ENCODE results near the genes FOLH1, OR4A15 and OR5I1.

GRCh38 chr11:47525970-47526573, 26.9 kb downstream of the CELF1 start:
- PRO-cap, 2 experiments: no peak in any of the 2 experiments

DNA sequence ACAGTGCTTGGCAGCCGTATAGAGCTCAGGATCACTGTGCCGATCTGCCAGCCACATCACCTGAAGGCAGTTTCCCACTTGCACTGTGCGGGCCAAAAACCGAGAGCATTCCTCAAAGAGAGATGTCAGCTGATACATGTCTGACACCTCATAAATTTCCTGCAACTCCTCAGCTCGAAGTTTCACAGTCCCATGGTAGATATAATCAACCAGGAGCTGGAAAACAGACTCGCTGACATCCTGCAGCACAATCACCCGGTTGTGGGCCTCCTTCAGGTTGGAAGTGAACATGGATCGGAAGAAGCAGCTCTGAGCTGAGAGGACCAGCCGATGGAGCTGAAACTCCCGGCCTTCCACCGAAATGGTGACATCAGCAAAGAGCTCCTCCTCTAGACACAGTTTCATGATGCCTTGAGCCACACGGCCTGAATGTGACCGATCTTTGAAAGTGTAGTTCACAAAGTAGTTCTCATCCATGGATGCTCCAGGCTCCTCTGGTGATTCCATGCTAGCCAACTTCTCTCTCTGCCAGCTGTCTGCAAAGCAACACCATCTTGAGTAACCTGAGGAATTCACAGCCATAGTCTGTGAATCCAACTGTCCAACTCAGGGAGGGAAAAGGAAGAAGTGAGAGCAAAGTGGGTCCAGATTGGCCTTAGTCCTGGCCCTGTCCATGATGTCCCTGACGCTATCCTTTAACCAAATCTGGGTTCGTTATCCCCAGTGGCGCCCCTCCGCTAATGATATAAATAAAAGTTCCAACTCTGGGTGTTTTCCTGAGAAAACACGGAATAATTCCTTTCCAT, 1.1 kb downstream of the KBTBD4 start:
- PRO-cap, 2 experiments: no peak in any of the 2 experiments

DNA sequence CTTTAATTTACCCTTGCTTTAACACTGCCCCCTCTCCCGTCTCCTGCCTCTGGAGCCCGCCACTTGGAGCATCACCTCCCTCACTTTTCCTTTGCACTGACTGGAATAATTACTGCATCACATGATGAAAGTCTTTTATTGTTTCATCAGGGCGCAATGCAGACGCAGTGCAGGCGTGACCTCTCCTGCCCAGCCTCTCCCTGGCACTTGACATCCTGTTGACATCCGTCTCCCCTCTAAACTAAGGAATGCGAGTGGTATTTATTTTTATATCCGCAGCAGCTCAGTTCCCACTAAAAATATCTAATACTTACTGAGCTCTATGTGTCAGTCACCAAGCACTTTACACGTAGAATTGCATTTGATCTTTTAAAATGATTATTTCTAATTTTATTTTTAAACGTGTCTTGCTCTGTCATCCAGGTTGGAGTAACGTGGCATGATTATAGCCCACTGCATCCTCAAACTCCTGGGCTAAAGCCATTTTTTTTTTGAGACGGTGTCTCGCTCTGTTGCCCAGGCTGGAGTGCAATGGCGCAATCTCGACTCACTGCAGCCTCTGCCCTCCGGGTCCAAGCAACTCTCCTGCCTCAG, 1.3 kb upstream of the FNBP4 start:
- PRO-cap, 2 experiments: peak in 2 of 2 experiments; most common plus-strand start position 206 of the sequence (in 1); most common minus-strand start position 98 of the sequence (in 2)

- PRO-cap, 2 experiments: no peak in any of the 2 experiments
Observed at GRCh38 chr11:47920305-47920907, 60.0 kb upstream of the PTPRJ start.

DNA sequence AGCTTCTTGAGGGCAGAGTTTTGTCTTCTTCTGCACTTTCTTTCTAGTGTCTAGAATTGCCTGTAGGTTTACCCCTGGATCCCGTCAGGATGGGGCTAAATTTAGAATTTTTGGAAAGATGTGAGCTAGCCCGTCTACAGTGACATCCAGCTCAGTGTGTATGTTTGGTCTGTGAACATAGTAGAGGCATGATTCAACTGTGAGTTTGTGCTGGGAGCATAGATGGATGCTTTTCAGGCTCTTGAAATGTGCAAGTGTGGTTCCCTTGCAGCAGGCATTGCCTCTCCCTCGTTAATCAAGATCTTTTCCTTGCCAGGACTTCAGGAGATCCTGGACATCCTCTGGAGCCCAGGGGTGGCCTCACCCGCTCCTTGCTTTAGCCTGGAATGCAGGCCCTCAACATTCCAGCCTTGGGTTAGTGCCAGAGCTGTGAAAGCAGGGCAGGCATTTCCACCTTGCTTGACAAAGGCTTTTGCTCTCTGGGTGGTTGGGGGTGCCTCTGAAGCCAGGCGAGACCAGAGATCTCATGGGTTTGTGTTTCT, 71.8 kb downstream of the PTPRJ start:
- PRO-cap, 2 experiments: no peak in any of the 2 experiments

GRCh38 chr11:48062540-48063035, 82.2 kb downstream of the PTPRJ start:
- PRO-cap, 2 experiments: no peak in any of the 2 experiments

GRCh38 chr11:48102729-48103352, 113.8 kb upstream of the OR4B1 start:
- PRO-cap, 2 experiments: no peak in any of the 2 experiments

GRCh38 chr11:48106902-48107802, 109.5 kb upstream of the OR4B1 start:
- PRO-cap, 2 experiments: no peak in any of the 2 experiments

DNA sequence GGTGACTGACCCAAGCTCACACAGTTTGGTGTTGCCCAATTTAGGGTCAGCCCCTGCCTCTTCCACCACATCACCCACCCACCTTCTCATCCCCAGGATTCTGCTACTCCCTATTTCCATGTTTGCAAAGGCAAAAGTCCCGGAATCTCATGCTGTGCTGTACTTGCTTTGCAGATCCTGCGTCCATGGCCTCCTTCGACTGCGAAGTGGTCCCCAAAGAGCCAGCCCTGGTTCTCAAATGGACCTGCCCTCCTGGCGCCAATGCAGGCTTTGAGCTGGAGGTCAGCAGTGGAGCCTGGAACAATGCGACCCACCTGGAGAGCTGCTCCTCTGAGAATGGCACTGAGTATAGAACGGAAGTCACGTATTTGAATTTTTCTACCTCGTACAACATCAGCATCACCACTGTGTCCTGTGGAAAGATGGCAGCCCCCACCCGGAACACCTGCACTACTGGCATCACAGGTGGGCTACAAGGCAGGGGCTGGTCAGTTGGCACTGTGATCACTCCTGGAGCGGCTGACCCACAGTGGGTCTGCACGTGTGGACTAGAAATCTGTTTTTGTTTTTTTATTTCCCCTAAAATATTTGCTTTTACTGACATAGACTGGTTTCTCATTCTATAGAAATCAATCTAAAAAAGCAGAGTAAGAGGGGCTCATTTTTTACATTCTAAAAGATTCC, 77.2 kb upstream of the OR4B1 start:
- PRO-cap, 2 experiments: no peak in any of the 2 experiments

DNA sequence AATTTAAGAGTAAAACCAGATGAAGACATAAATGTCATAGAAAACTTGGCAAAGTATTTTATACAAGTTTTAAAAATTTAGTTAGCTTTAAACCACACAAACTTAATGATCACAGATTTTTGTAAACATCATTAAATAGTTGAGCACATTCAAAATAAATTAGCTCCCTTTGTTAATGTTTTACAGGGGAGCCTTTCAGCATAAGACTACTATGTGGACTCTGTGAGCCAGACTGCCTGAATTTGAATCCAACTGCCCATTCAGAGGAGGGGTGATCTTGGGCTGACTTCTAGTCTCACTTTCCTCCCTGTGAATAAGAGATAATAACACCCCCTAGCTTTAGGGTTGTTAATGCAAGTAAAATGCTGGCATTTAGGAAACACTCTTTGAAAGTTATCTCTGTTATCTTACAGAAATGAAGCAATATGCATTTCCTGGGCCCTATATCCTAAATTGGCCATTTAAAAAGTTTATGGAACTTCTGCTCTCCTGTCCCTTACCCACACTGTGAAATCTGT, 23.7 kb downstream of the FOLH1 start:
- PRO-cap, 2 experiments: no peak in any of the 2 experiments

GRCh38 chr11:49207840-49208881, at the start of gene FOLH1:
TSS of gene FOLH1 (minus strand) at chr11:49208602.
- PRO-cap, 2 experiments: no peak in any of the 2 experiments

DNA sequence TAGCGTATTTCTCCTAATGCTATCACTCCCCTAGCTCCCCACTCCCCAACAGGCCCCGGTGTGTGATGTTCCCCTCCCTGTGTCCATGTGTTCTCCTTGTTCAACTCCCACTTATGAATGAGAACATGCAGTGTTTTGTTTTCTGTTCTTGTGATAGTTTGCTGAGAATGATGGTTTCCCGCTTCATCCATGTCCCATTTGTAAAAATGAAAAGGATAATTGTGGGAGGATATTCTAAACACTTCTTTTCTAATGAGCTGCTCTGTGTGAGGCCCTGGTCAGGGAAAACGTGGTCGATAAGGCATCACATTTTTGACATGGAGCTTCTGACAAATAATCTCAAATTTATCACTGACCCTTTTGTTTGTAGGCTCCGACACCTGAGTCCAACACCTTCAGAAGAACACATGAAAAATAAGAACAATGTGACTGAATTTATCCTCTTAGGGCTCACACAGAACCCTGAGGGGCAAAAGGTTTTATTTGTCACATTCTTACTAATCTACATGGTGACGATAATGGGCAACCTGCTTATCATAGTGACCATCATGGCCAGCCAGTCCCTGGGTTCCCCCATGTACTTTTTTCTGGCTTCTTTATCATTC, at the start of gene OR4A15:
Gene OR4A15, plus strand, starts transcription at position 408 of the 605 bp plus-strand sequence.
- PRO-cap, 2 experiments: no peak in any of the 2 experiments

DNA sequence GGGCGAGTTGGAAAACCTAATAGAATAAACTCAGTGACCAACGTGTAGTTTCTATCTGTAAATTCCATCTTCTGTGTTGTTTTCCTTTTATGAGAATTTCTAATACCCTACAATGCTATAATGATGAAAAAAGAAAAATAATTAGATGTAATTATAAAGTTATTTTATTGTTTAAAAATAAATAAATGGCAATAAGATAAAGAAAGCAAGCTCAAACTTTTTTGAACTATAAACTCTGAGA, at the start of gene OR5I1:
Gene OR5I1, minus strand, starts transcription at position 68 of the 241 bp plus-strand sequence.
- PRO-cap, 2 experiments: no peak in any of the 2 experiments

DNA sequence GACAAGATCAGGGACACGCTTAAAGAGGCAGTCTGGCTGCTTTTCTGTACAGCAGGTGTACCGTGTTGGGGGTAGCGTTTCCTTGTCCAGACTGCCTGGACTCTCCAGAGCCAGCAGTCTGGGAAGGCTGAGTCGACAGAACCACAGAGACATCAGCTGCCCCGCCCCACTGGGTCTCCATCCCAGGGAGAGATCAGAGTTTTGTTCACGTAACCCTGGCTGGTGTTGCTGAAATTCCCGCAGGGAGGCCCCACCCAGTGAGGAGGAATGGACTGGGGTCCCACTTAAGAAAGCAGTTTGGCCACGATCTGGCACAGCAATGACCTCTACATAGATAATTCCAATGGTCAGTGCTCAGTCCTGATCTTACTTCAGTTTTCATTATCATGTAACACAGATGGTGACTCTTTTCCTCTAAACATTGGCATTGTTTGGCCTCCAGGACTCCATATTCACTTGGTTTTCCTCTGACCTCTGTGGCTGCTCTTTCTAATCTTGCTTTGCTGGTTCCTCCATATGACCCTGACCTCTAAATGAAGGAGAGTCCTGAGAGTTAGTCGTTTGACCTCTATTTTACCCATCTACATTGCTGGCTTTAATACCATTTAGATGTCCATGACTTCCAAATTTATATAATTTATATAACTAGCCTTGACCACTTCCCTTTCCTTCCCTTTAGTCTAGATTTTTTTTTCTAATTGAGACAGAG, 89.6 kb upstream of the LRRC55 start:
- PRO-cap, 2 experiments: no peak in any of the 2 experiments

DNA sequence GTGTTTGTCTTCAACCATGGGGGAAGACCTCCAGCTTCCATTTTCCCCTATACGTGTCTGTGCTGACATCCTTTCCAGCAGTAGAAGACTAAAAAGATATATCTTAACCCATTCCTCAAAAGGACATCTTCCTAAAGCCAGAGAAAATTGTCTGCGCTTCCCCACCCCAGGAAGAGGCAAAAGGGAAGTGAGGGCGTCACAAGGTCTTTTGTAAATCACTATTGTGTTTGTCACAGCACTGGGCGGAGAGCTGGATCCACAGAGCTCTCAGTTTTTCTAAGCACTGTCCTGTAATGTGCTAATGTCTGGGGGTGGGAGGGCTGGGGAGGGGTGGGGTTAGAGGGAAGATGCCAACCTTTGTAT, 9.5 kb downstream of the LRRC55 start:
- PRO-cap, 2 experiments: no peak in any of the 2 experiments

GRCh38 chr11:57277195-57277652, 40.2 kb upstream of the APLNR start:
- PRO-cap, 2 experiments: no peak in any of the 2 experiments

DNA sequence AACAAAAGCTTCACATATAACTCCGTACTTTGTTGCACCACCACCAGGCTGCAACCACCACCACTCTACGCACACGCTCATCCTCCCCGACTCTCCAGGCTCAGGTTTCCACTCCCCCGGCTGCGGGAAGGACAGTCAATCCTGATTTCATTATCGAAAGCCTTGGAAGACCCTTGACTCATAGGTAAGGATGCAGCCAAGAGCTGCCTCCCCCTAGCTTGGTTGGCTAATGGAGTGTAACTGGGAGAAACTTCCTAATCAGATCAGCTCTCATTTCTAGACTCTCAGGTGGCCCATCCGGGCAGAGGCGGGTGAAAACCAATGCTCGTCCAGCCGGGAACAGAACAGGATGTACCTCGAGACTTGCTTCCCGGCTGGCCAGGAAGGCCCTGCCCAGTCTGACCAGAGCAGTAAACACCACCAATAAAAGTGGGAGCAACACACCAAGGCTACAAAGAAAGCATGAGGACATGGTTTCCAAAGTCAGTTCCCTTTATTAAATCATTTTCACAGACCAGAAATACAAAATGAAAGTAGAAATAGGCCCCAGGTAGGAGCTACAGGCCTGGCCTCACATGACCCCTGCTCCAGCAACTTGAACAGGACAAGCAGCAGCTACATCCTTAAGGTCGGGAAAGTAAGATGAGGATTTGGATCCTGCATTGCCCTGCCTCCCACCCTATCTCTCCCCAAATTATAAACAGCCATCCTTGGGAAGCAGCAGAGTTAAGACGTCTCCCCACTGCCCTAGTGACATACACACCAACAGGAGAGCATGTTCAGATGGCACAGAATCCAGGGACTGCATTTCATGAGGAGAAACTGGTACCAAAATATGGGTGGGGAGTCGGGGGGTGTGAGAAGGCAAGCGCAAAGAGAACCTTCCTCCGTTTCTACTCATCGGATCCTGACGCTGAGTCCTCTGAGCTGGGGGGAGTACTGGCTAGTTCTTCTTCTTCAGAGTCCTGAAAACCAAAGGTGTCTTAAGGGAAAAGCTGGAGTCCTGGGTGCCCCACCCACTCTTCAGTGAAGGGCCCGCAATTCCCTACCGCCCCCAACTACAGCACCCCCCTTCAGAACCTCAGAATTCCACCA, 1.1 kb upstream of the TNKS1BP1 start:
- PRO-cap, 2 experiments: peak in 1 of 2 experiments; most common plus-strand start position 426 of the sequence (in 1); most common minus-strand start position 341 of the sequence (in 1)

DNA sequence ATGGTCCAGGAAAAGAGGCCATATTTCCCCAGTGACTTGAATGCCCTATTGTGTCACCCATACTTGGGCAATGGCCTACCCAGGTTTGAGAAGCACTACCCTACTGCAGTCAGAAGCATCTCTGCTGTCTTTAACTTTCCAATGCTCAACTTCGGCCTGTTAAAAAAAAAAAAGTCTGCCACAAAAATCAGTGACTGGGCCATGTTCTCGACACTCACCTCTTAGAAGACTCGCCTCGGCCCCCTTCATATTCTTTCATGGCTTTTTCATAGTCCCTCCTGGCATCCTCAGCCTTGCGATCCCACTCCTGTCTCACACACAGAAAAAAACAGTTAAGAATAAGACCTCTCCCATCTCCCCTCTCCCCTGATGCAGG, 2.4 kb upstream of the TNKS1BP1 start:
- PRO-cap, 2 experiments: no peak in any of the 2 experiments

DNA sequence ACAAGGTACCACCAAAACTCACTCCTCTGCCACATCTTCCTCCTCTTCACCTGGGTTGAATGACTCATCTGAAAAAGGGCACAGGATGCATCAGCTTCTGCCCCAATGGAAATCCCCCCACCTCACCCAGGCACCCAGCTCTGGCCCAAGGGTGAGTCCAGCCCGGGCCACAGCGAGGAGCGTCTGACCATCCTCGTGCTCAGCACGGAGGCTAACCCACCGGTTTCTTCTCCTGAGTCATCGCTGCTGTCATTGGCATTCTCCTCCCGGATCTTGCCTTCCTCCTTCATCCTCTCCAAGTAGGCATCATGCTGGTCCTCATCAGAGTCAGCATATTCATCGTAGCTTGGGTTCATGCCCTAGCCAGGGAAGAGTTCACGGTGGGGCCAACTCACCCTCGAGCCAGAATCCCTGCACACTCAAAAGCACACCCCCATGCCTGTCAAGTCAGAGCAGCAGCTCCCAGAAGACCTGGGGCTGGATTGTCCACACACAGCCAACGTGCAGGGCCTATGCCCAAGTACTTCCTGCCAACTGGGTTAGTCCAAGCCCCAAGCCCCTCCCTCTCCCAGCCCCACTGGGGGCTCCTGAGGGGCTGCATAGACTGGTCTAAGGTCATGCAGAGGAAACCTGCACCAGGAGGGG, 5.4 kb upstream of the TNKS1BP1 start:
- PRO-cap, 2 experiments: no peak in any of the 2 experiments

DNA sequence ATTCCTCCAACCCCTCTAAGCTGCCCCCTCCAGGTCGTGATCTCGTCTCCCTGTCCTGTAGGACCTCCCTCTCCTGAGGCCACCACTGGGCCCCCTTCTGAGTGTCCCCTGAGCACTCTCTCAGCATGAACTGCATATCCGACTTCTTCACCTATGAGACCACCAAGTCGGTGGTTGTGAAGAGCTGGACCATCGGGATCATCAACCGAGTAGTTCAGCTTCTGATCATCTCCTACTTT, 193 bp downstream of the P2RX3 start:
- PRO-cap, 2 experiments: no peak in any of the 2 experiments

All from Metastatic Liver Carcinoma in the Adrenal Gland (tissue), 2 donors.